Calu3 (cell line): ENCODE measurements around a stretch of chr3.

DNA sequence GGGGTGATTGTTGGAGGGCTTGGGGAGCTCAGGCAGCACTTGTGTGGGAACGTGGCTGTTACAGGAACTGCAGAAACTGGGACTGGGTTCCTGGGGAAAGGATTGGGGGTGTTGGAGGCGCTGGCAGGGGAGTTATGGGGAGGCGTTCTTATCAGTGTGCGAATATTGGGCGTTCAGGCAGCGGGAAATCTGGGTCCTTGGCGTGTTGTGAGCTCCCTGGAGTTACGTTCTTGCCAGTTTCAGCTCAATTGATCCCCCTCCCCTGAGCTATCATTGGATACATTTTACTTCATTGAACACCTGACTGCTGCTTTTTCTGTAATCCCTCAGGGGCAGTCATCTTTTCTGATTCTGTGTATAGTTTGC, 52.9 kb upstream of the APOD start:
- PRO-cap, result no peak

DNA sequence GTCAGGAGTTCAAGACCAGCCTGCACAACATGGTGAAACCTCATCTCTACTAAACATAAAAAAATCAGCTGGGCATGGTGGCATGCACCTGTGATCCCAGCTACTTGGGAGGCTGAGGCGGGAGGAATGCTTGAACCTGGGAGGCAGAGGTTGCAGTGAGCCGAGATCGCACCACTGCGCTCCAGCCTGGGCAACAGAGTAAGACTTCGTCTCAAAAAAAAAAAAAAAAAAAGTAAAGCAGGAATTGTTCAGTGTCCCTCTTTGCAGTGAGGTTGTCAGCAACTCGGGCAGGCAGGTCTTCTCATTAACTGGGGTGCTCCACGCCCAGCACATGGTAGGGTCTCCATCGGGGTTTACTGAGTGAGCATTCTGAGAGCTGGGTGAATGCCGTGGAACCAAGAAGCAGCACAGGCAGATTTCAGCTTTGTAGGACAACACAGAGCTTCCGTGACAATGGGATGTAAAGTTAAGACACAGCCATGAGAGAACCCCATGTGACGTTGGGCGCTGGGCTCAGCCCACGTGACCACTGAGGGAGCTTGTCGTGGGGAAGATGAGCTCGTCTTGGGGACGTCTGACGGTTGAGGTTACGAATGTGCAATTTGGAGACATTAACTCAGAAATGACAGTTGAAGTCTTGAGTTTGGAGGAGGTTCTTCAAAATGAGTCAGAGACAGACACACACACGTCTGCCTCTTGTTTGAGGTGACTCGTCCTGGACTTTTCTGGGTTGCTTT, 51.6 kb upstream of the MUC20 start:
- PRO-cap, result no peak

DNA sequence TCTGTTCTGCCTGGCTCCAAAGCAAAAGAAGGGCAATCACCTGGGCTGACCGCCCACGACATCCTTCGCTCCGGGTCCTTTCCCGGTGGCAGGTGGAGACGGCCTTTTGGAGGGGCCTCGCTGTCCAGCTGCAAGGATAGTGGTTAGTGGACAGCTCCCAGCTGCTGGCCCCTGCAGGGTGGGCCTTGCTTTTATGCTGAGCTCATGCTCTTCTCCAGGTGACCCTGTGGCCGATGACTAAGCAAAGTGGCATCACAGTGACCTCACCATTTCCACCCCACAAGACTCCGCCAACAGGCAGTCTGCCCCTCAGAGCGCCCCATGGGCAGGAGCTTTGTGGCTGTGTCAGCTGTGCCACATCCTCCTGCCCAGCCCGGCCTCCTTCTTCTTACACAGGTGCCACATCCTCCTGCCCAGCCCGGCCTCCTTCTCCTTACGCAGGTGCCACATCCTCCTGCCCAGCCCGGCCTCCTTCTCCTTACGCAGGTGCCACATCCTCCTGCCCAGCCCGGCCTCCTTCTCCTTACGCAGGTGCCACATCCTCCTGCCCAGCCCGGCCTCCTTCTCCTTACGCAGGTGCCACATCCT, 3.8 kb upstream of the MUC4 start:
- PRO-cap, result bidirectional peak, plus-strand start at position 312 of the sequence, minus-strand start at position 166 of the sequence

DNA sequence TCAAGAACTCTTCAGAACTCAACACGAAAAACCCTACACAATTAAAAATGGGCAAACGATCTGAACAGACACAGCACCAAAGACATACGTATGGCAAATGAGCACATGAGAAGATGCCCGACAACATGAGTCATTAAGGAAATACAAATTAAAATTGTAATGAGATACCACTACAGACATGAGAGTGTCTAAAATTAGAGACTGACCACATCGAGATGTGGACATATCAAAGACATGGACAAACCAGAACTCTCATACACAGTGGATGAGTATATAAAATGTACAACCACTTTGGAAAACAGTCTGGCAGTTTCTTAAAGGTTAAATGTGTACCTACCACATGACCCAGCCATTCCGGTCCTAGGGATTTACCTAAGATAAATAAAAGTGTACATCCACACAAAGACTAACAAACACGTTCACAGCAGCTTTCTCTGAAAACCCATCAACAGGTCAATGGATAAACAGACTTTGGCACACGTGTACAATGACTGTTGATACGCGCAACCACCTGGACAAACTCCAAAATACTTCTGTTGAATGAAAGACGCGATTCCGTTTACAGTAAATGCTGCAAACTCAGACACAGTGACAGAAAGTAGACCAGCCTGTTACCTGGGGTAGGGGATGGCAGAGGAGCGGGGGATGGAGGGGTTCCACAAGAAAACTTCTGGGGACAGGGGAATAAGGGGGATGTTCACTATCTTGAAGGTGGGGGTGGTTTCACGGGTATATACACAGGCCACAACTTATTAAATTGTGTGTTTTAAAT, 2.2 kb downstream of the TNK2 start:
- PRO-cap, result no peak

DNA sequence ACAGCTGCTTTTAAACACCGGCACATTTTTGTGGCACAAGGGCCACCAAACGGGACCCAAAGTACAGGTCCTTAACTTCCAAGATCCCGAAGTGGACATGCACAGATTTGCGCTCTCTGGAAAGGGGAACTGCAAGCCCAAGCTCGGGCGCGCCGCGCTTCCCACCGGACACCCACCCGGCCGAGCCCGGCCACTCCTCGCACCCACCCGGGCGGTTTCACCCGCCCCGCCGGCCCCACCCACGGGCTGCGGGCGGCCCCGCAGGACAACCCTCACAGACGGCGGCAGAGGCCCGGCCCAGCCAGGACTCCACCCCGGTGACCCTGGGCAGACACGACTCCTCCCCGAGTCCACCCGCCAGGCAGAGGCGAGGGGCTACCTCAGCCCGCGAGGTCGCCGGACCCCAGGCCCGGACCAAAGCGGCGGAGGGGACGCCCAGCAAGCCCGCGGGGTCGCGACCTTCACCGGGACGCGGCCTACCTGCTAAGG, 81.2 kb upstream of the TNK2 start:
- PRO-cap, result no peak

GRCh38 chr3:195990097-195990487, 81.7 kb upstream of the TNK2 start:
- PRO-cap, result bidirectional peak, plus-strand start at chr3:195990416, minus-strand start at chr3:195990235

GRCh38 chr3:196054944-196055988, 26.6 kb downstream of the TFRC start:
- PRO-cap, result no peak

DNA sequence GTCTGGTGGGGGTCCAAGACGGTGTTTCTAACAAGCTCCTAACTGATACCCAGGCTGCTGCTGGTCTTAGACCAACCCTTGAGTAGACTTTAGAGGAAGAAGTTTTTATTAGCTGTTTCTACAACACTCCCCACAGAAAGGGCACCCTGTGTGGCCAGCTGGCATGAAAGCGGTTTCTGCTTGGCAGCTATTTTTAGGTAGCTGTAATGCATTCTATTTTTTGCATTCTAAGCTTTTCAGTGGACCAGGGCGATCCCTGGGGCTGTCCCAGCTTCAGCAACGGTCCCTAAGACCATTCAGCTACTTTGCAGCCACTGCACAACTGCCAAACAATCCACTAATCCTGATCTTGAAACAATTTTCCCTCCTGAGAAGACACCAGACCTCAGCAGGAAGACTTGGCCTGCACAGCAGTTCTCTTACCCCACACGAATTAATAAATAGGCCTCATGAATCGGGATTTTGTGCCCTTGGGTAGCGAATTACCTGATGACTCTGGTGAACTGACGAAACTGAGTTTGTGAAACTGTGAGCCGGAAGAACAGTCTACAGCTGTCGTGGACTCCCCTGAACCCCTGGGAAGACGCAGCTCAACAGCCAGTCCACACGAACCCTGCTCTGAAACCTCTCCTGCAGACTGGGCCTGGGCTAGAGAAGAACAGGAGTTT, 14.6 kb upstream of the TFRC start:
- PRO-cap, result no peak

GRCh38 chr3:196110436-196110952, 28.6 kb upstream of the TFRC start:
- PRO-cap, result no peak

- PRO-cap, result no peak
Observed at GRCh38 chr3:196115624-196116215, 33.8 kb upstream of the TFRC start.

DNA sequence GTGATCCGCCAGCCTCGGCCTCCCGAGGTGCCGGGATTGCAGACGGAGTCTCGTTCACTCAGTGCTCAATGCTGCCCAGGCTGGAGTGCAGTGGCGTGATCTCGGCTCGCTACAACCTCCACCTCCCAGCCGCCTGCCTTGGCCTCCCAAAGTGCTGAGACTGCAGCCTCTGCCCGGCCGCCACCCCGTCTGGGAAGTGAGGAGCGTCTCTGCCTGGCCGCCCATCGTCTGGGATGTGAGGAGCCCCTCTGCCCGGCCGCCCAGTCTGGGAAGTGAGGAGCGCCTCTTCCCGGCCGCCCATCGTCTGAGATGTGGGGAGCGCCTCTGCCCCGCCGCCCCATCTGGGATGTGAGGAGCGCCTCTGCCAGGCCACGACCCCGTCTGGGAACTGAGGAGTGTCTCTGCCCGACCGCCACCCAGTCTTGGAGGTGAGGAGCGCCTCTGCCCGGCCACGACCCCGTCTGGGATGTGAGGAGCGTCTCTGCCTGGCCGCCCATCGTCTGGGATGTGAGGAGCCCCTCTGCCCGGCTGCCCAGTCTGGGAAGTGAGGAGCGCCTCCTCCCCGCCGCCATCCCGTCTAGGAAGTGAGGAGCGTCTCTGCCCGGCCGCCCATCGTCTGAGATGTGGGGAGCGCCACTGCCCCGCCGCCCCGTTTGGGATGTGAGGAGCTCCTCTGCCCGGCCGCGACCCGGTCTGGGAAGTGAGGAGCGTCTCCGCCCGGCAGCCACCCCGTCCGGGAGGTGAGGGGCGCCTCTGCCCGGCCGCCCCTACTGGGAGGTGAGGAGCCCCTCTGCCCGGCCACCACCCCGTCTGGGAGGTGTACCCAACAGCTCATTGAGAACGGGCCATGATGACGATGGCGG, 27.7 kb downstream of the SLC51A start:
- PRO-cap, result no peak

DNA sequence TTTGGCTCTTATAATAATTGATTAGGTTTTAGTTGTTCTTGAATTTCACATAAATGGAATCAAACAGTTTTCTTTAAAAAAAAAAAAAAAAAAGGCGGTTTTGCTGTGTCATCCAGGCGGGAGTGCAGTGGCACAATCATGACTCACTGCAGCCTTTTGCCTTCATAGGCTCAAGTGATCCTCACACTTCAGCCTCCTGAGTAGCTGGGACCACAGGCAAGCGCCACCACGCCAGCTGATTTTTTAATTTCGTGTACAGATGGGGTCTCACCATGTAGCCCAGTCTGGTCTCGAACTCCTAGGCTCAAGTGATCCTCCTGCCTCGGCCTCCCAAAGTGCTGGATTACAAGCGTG, 1.6 kb upstream of the TM4SF19 start:
- PRO-cap, result no peak

DNA sequence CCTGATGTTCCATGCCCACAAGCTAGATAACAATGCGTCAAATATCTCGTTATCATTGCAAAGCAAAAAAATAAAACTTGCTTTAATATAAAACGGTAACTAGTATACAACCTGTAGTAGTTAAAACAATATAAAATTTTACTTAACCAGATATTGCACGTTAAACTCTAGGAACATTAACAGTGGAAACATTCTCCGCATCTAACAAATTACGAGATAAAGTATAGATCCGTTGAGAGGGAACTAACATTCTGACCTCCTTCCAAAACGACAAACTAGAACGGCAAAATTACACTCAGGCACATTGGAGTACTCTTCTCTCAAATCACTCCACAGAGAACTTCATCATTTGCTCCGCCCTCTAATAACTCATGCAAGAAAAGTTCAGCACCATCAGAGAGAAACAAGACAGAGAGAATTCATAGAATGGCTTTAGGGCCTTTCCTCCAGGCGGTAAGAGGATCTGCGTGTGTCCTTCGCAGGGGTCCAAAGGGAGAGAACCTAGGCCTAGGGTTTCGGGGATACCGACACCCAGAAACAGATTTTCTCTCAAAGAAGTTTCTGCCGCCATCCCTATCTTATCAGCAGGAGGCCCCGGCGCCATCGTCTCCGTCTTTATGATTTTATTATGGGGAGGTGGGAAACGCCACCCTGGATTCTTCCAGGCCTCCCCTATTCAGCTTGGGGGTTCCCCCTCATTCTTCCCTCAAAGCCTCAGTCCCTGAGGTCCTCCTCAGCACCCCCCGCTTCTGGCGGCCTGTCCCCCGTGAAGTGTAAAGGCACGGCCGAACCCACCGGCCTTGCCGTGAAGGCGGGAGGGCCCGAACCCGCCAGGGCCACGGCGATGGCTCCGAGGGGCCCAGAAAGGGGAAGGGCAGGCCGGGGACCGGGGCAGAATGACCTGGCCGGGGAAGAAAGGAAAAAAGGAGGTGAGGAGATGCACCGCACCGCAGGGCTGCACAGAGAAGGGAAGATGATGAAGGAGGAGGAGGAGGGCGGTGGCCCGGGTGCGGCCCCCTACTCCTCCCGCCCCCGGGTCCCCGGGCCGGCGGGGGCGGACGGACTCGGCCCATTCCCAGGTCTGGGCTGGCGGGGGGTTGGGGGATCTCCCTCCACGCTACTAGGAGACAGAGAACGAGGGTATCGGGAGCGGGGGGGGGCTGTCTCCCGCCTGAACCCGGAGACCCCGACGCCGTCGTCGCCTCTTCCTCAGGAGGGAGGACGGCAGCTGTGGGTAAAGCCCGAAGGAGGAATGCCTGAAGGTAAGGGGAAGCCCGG, 799 bp downstream of the UBXN7 start:
- PRO-cap, result no peak

DNA sequence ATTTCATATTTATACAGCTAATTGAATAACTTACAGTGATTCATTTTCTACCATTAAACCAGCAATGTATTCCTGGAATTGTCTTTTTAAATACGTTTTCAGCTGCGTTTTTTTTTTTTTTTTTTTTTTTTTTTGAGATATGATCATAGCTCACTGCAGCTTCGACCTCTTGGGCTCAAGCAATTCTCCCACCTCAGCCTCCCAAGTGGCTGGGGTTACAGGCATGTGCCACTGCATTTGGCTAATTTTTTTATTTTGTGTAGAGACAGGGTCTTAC, 22.1 kb downstream of the RNF168 start:
- PRO-cap, result no peak

- PRO-cap, result no peak
Observed at GRCh38 chr3:196560870-196561451, 7.4 kb downstream of the WDR53 start.

DNA sequence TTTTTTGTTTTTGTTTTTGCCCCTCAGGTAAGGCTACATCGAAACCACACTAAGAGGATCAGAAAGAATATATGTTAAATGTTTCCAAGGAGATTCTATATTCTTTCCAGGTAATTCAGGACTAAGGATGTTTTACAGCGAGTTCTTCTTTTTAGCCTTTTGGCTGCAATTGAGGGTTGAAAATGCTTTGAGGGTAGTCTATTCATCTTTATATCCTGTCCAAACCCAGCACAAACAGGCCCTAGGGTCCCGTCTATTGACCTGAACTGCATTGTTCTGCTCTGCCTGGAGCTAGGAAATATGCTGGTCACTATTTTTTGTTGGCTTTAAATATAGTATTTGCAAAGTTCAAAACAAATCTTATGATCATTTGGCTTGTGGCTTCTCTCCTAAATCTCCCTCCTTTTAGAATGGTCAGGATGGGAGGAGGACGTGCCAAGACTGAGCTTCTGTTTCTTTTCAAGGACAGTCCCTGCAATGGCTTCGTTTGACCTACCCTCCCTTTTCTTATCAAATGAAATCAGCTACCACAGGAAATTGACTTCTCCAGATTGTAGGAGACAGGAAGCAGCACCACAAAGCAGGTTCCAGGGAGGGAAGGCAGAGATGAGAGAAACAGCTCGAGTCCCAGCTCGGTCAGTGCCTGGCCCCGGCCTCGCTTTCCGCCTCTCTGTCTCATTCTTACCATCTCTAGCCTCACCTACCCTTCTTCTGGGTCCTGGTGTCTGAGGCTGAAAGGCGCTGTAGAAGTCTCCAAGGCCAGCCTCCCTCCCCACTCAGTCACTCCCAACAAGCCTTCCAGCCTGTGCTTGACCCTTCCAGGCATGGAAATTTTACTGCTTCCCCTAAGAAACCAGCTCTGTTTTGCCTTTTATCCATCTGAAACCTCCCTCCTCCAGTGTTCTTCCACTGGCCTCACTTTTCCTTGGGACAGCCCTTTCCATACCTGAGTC, 27.5 kb upstream of the NRROS start:
- PRO-cap, result no peak

DNA sequence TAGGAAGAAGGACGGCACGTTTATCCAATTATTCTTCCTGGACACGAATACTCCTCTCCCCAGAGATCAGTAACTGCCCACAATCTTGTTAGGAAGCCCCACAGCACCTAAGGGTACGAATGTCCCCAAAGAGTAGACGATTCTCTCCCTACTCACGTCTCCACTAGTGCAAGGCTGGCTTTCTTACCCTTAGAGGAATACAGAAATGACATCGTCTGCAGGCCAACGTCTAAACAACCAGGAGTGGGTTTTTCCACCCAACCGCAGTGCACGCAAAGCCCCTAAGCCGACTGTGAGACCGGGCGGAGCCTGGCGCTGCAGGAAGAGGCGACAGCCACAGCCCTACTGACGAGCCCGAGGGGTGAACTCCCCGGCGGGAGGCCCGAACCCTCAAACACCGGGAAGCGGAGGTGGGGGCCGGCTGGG, 295 bp downstream of the CEP19 start:
- PRO-cap, result no peak

DNA sequence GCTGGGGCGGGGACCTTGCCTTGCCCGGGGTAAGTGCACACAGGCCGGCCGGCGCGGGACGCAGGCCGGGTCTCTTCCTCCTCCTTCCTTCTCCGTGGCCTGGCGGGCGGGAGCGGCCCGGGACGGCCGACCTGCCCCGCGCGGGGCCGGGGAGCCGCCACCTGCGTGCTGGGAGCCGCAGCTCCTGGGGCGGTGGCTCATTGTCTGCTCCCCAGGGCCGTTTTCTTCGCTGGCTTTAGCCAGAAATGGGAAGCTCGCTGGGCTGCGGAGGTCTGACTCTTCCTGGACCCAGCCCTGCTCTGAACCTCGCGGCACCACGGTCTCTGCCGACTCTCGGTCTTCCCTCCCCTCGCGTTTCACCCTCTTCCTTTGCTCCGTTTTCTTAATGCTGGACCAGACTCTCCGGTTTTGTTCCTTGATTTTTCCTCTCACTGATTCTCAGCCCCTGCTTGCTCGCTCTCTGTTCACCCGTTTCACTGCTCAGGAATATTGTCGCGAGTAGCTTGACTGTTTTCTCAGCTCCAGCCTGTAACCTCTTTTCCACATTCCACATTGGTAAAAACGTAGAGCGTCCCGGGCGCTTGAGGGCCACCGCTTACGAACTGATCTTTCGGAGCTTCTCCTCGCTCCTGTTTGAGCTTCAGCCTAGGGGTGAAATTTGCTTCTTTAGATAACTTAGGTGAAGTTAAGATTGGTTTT, 621 bp downstream of the PAK2 start:
- PRO-cap, result bidirectional peak, plus-strand start at position 160 of the sequence, minus-strand start at position 246 of the sequence; bidirectional peak, plus-strand start at position 314 of the sequence, minus-strand start at position 301 of the sequence; bidirectional peak, plus-strand start at position 552 of the sequence, minus-strand start at position 478 of the sequence

DNA sequence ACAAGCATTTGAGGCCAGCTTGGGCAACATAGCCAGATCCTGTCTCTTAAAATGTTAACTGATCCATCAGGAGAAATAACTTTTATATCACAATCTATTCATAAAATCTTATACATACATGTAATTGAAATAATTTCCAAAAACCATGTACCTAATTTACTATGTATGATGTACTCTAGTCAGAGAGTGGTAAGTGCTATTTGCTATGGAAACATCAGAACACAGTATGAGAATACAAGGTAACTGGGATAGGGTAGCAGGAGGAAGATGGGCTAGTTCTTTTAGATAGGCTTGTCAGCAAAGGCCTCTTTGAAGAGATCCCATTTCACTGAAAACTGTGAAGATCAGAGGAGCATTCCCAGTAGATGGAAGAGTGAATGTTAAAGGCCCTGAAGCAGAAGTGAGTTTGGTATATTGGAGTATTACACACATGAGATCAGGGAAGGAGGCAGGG, 36.3 kb downstream of the SENP5 start:
- PRO-cap, result no peak

GRCh38 chr3:196942734-196942849, 118 bp downstream of the NCBP2AS2 start:
- PRO-cap, result no peak